RPMI7951 (cell line): ENCODE results near the genes IL27RA and OR7A5.

- RAMPAGE, long total RNA = no peak
These were observed 10.1 kb downstream of the NANOS3 start for GRCh38 chr19:13886752-13887630.

GRCh38 chr19:14031343-14032575 is at the start of gene IL27RA:
Gene IL27RA (plus strand): TSS chr19:14031762.
- RAMPAGE, long total RNA = no peak

GRCh38 chr19:14053896-14055038 is 7.6 kb downstream of the PALM3 start:
- RAMPAGE, long total RNA = no peak

DNA sequence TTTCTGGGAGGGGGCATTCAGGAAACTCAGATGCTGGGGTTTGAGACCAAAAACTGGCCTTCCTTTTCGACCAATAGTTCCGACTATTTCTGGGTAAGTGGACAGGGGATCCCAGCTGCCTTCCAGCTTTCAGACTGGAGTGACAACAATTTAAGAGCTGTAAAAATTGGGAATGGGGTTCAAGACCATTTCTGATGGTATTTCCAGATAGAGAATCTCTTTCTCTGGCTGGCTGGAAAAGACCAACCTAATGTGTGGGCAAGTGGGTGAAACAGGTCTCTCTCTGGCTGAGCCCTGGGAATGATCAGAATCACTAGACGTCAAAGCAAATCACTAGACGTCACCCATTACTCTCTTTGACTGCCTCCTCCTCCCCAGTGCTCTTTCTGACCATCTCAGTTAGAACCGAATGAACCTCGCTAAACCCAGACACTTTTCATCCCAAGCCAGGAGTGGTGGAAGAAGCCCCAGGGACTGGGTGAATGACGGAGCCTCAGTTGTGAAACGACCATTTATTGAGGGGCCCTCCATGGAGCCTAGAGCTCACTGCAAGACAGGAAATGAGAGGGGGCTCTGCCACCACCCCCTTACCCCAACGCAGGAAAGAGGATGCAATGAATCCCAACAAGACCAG is 1.4 kb downstream of the PRKACA start:
- RAMPAGE, long total RNA = no peak

- RAMPAGE, long total RNA = no peak
These were observed 995 bp upstream of the ASF1B start for GRCh38 chr19:14137351-14137816.

GRCh38 chr19:14368075-14368642 is 13.1 kb upstream of the ADGRE5 start:
- RAMPAGE, long total RNA = no peak

DNA sequence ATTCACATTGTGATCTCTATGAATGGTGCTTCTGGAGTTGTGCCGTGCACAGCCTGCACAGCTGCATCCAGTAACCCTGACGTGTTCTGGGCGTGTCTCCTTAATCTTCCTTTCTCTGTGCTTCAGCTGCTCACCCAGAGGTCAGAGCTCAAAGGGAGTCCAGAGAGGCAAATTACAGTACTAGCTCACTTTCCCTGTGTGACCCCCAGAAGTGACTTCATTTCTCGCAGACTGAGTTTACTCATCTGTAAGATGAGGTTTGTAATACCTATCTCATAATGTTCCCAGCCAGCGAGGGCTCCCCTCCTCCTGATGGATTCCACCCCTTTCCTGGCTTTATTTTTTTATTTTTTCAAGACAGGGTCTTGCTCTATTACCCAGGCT is 2.5 kb upstream of the NDUFB7 start:
- RAMPAGE, long total RNA = no peak

- RAMPAGE, long total RNA = no peak
These were observed 39.2 kb downstream of the CLEC17A start for GRCh38 chr19:14622026-14622516.

- RAMPAGE, long total RNA = no peak
These were observed 1.4 kb upstream of the ADGRE3 start for GRCh38 chr19:14676034-14676441.

DNA sequence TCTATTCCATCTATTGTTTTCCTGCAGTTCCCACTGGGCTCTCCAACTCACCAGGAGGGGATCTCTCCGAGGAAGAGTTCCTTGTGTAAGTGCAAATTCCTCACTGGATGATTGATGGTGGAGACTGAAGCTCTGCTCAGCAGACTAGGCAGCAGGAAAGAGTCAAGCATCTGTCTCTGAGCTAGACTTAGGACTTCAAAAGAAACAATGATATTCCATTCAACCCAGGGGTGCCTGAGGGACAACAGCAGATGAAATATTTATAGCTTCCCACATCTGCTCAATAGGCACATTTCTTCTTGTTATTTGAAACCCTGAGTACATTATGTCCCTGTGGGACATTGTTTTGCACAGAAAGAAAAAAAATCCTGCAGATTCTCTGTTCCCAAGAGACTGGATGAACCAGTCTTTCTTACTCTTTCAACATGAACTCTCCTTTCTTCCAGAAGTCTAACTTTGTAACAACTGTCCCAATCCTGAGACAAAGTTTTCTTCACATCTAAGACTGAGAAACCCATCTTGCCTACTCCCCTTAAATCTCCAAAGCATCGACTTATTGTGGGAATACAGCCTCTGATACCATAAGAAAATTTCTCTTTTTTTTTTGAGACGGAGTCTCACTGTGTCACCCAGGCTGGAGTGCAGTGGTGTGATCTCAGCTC is at the start of gene OR7A5:
Gene OR7A5, minus strand, starts transcription at position 163 of the 662 bp plus-strand sequence.
- RAMPAGE, long total RNA = no peak

DNA sequence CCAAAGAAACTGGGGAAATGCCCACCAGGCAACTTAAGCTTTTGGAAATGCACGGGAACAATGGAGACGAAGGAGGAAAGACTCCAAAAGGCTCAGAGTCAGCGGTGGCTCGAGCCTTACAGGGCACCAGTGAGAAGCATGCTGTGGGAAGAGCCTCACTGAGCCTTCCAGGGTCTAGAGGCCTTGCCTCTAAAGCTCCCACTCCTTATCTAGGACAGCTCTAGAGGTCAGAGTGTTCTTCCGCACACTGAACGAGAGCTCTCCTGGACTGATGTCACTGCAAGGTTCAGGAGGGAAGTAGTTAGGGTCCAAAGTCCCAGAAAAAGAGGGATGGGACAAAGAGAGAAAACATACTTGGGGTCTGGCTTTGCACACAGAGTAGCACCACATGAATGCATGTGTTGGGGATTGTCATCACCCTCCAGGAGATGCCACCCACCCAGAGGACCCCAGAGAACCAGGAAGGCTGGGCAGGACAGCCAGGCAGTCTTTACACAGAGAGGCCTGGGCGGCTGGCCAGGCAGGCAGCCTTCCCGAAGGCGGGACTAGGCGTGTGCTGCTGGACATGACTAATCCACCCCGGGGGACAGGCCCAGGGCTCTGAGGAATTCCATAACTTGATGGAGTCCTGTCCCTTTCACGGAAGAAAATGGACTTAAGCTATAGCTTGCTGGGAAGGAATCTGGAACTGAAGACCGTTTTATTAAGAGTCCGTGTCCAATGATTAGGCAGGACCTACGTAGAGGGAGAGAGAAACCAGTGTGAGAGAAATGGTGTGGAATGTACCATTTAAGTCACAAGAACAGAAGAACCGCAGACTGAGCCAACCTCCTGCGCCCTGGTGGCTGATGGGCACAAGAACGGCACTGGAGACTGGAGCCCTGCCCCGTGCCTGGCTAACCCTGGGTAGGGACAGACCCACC is 16.6 kb upstream of the EPHX3 start:
- RAMPAGE, long total RNA = no peak

DNA sequence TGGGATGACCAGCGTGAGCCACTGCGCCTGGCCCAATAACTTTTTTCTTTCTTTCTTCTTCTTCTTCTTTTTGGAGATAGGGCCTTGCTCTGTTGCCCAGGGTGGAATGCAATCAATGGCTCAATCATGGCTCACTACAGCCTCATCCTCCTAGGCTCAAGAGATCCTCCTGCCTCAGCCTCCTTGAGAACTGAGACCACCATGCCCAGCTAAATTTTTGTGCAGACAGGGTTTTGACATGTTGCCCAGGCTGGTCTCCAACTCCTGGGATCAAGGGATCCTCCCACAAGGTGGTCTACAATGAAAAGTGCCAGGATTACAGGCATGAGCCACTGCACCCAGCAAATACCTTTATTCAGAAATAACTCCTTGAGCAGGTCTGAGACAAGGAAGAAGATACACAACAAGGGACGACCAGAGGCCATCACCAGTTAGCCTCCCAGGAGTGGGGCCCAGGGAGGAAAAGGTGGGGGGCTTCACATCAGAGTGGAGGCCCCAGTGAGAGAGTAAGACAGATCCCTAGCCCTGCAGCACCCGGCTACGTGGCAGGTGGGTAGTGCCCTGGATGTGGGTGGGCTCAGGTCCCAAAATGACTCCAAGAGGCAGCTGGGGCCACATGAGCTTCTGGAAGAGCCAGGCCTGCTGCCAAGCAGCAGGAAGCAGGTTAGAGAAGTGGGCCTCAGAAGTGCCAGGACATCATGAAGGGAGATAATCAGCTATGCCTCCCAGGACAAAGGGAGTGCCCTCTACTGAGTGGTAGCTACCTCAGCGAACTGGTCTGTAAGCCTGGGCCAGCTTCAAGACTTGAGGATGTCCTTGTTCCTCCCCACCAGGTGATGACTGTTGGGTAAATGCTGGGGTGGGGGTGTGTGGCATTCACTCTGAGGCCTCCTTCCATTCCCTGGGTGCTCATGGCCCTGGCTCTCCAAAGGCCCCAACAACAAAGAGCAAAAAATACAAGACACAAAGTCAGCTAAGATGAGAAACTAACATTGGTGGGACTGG is 26.6 kb upstream of the EPHX3 start:
- RAMPAGE, long total RNA = no peak

DNA sequence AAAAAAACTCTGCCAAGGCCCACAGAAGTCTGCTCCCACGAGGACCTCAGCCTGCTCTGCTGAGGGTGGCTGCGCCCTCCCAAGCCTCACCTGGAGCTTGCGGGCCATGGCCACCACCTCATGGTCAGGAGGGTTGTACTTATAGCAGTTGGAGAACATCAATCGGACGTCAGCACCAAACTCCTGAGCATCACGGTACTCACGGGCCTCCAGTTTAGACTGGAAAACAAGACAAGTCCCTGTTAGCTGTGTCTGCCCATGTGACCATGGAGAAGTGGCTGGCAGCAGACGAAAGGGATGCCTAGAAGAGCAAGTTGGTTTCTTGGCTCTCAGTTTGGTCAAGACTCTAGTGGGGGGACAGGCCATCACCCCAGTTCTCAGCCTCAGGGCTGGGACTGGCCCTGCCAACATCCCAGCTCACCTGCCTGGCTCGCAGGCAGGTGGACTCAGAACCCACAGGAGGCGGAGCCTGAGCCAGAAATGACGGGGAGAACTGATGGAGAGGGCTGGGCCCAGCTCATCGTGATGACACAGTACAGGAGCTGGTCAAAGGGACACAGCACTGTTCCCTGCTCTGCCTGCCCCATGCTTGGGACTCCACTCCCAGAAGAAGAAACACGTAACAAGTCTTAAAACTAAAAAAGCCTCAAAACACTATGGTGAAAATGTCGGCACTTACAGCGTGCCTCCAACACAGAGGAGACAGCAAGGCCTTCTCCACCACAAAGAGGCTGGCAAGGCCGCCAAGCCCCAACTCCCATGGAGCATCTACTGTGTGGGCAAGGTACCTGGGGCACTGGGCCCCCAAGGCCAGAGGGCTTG is 31.3 kb upstream of the EPHX3 start:
- RAMPAGE, long total RNA = no peak

- RAMPAGE, long total RNA = no peak
These were observed 36.5 kb upstream of the EPHX3 start for GRCh38 chr19:15268785-15269193.

GRCh38 chr19:15293032-15293618 is 39.2 kb downstream of the BRD4 start:
- RAMPAGE, long total RNA = no peak

DNA sequence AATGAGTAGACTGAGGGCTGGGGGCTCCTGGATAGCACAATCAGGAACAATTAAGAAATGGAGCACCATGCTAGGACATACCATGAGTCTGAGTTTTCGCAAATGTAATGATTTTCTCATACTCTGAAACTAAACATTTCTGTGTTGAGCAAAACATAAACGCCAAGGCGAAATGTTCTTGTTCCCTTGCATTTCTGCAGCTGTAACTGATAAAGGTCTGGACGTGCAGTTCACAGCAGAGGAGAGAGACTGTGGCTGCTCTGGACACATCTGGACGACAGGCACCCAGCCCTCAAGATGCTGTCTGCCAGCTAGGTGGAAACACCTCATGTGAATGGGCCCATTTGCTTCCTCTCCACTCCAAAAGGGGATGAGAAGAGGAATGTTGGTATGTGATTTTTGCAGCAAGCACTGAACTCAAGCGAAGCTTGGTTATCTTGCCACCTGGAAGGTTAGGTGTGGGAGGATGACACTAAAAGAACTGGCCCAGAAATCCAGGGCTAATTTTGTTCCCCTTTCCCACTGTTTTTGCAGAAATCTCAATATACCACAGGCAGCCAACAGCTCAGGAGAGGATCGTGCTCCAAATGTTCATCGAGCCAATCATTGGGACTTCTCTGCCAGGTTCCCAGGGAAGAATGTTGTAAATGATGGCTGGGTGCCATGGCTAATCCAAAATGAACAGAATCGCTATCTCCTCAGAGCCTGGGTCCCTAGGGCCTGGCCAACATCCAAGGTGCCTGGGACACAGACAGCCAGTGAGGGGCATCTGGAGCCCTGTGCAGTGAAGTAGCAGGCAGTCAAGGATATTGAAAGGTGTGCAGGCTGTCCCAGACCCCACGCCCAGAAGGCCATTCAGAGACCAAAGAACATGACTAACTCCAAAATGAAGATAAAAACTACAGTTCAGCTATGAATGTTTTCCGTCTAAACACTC is 38.0 kb downstream of the BRD4 start:
- RAMPAGE, long total RNA = no peak

- RAMPAGE, long total RNA = no peak
These were observed 37.1 kb downstream of the BRD4 start for GRCh38 chr19:15295162-15295683.

GRCh38 chr19:15331806-15332389 is 441 bp downstream of the BRD4 start:
- RAMPAGE, long total RNA = no peak

GRCh38 chr19:15354673-15355579 is 22.6 kb upstream of the BRD4 start:
- RAMPAGE, long total RNA = no peak

- RAMPAGE, long total RNA = no peak
These were observed 6.6 kb downstream of the AKAP8 start for GRCh38 chr19:15372685-15373626.